PC-3 (cell line): ENCODE data around the genes ORC5 and RINT1.

GRCh38 chr7:101927625-101928211, 110.3 kb downstream of the CUX1 start:
- RAMPAGE, long total RNA: no peak

GRCh38 chr7:102024714-102025296, 207.4 kb downstream of the CUX1 start:
- RAMPAGE, long total RNA: no peak

GRCh38 chr7:102146079-102146489, 140.6 kb upstream of the SH2B2 start:
- RAMPAGE, long total RNA: no peak

- RAMPAGE, long total RNA: no peak
These were observed 133.2 kb upstream of the SH2B2 start for GRCh38 chr7:102153211-102154122.

DNA sequence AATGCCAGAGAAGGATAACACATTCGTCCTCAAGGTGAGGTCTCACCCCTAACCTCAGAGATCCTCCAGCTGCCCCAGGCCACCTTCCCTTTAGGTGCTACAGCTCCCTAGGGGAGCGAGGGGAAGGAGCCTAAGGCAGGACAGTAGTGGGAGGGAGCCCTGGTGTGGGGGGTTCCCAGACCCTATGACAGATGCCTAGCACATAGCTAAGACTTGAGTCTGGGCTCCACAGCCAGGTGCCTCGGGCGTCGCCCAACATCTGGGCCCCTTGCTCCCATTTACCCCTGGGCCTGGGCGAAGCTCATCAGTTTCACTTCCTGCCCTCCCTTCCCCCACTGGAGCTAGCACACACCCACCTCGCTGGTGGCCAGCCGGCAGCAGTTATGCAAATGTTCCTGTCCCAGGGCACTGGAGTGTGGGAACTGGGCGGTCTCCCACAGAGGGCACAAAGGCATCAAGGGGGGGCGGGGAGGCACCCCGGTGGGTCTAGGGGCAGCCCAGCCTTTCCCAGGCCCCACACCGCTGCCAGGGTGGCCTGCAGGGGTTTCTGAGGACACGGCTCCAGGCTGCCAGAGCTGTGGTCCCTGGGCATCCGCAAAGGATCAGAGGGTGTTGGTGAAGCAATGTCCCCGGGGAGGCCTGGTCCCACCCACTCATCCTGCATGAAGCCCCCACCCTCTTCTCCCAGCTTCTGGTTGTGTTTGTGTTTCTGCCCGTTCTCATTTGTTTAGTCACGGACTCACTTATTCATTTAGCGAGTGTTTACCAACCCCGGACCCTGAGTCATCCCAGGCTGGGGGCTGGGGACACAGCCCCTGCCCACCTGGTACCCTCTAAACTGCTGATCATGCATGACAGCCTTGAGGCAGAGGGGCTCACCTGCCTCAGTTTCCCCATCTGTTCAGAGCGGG, 20.4 kb downstream of the SH2B2 start:
- RAMPAGE, long total RNA: no peak

GRCh38 chr7:102381979-102382957, 13.9 kb upstream of the PRKRIP1 start:
- RAMPAGE, long total RNA: no peak

DNA sequence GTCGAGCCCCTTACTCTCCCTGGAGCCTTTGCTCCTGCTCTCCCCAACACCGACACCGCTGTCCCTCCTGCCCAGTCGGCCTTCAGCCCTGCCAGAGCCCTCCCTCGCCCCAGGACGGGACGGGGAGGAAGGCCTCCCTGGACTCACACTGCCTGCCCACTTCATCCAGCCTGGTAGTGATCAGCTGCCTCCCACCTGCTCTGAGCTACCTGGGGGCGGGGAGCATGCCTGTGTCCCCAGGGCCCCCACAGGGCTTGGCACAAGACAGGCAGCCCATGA, 4.6 kb downstream of the RASA4 start:
- RAMPAGE, long total RNA: no peak

DNA sequence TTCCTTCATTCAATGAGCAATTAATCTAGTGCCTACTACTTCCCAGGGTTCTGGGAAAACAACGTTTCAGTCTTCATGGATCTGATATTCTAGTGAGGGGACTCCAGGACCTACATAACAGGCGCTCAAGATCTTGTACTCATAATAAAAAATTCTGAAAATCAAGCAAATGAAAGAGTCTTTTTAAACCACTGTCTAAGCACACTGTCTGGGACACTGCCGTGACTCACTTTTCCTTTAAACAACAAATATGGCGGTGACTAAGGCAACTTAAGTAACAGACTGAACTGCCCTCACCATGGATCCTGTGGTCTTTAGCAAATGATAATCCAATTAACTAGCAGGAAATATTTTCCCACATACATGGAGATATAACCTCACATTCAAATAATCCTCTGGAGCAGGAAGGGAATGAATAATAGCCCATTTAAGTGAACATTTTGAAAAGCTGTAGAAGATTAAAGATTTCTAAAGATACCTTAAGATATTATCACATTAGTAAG, 40.4 kb upstream of the LRRC17 start:
- RAMPAGE, long total RNA: no peak

GRCh38 chr7:103149781-103150100, 842 bp upstream of the NAPEPLD start:
- RAMPAGE, long total RNA: no peak

DNA sequence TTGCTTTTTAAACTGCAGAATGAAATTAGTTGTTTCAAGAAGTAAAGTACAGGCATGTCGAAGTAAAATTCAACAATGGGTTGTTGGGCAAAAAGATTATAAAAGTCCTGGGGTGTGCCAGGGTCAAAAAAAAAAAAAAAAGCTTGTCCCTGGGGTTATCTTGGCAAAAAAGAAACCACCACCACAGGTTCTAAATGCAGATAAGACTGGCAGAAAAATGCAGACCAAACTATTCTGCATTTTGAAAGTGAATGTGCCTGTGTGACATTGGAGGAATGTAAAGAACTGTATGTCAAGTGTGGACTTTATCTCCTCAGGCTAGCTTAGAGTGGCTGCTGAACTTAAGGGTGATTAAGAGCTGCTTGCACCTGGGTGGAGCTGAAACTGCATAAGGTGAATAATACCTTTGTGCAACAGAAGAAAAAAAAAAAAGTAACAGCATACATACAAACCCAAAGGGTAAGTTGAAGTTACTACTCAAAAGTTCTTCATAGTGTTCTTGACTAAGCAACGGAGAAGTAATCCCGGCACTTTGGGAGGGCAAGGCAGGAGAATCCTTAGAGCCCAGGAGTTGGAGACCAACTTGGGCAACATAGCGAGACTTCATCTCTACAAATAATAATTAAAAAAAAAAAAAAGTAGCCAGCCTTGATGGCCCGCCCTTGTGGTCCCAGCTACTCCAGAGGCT, 1.4 kb upstream of the NAPEPLD start:
- RAMPAGE, long total RNA: no peak

- RAMPAGE, long total RNA: no peak
These were observed 11.6 kb downstream of the PMPCB start for GRCh38 chr7:103308636-103309469.

GRCh38 chr7:104130176-104131244, 77.3 kb downstream of the ORC5 start:
- RAMPAGE, long total RNA: no peak

GRCh38 chr7:104207379-104208405, at the start of gene ORC5:
Gene ORC5 (minus strand): TSS chr7:104208013.
- RAMPAGE, long total RNA: start-site peak on the minus strand at chr7:104207958-104208013, 20 and 45 reads in 2 replicates

GRCh38 chr7:104929122-104929442, 84.9 kb upstream of the KMT2E start:
- RAMPAGE, long total RNA: no peak

- RAMPAGE, long total RNA: no peak
These were observed 77.5 kb upstream of the KMT2E start for GRCh38 chr7:104936319-104937184.

DNA sequence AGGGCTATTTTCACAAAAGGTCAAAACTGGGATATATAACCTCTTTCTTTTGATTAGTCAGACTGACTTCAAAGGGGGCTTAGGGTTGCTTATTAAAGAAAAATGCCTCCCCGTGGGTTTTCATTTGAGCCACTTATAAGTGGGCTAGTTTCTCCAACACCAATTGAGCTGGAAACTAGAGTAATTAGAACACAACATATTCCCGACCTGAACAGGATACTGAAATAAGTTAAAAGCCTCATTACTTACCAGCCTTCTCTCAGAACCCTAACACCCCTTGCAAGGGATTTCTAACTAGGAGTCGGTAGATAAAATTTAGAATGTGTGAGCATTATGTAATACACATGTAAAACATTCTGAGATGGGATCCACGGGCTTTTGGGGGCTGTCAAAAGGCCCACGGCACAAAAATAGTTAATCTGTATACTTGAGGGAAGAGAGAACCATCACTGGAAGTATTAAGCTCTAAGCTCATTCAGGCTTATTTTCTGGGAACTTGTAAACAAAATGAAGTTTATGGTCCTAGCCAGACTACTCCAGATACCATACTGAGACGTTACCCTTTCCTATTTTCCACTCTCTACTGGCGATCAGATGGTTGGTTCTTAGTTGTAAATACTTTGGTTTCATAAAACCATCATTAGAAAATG, 29.3 kb upstream of the KMT2E start:
- RAMPAGE, long total RNA: no peak

DNA sequence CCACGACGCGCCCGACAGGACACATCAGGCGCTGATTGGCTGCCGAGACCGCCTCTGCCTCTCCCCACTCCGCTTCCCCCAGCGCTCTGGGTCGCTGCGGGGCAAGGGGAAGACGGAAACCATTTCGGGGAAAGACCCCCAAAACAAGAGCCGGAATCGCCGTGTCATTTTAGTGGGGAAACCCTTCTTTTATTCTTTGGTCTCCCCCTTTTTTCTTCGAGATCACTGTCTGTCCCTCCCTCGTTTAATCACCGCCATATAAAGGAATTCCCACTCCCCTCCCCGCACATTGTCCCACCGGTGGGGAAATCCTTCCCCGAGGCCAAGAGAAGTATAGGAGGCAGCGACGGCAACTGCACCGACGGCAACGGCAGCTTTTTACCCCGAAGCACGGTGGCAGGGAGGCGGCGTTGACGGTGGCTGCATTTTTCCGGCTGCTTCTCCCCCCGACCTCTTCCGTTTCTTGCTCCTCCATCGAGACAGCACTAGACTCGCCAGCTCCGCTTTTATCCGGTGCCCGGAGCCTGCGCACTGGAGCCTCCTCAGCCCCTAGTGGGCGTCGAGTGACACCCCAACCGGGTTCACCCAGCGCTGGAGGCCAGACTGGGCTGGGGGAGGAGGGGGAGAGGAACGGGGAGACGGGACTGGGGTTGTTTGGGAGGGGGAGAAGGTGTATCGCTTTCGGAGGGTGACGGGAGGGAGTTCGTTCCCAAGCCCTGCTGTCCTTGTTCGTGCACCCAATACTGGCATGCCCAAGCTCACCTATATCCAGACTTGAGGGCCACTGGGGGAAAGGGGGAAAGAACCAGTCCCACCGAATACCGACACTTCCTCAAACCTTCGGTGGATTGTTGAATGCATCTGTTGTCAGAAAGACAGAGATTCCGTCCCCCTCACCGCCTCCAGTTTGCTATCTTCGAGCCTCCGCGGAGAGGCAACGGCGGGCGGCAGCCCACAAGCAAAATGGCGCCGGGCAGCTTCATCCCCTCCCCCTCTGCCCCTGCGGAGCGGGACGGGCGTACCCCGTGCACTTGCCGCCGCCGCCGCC, 562 bp upstream of the KMT2E start:
- RAMPAGE, long total RNA: no peak

DNA sequence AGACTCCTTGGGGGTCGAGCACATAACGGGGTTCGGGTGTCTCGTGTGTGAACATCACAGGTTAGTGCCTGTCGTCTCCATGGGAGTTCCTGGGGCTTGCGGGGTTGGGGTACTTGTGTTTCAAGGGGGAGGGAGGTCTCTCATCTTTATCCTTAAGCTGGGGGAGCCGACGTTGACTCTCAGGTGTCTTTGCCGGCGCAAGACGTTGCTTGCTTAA, 379 bp downstream of the KMT2E start:
- RAMPAGE, long total RNA: no peak

DNA sequence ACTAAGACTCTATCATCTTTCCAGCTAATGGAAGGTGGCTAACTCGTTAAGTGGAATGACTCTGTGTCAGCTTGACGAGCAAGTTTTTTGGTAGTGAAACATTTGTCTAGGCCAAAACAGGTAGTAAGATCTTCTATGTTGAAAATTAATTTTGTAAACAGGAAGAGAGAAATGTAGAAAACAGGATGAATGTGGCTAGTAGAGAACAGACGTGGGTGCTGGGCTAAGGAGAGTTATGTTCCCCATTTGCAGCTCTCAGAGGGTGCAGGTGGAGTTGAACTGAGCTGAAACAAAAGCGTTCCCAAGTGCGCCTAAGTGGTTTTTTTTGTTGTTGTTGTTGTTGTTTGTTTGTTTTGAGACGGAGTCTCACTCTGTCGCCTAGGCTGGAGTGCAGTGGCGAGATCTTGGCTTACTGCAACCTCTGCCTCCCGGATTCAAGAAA, 59.5 kb upstream of the SRPK2 start:
- RAMPAGE, long total RNA: no peak

- RAMPAGE, long total RNA: start-site peak on the plus strand at chr7:105532177-105532203, 95 and 49 reads in 2 replicates
These were observed at the start of gene RINT1 for GRCh38 chr7:105531872-105532998. Gene RINT1 (plus strand): TSS chr7:105532201.